Endothelial cell (in vitro differentiated cells): ENCODE results near the gene APPL2.

DNA sequence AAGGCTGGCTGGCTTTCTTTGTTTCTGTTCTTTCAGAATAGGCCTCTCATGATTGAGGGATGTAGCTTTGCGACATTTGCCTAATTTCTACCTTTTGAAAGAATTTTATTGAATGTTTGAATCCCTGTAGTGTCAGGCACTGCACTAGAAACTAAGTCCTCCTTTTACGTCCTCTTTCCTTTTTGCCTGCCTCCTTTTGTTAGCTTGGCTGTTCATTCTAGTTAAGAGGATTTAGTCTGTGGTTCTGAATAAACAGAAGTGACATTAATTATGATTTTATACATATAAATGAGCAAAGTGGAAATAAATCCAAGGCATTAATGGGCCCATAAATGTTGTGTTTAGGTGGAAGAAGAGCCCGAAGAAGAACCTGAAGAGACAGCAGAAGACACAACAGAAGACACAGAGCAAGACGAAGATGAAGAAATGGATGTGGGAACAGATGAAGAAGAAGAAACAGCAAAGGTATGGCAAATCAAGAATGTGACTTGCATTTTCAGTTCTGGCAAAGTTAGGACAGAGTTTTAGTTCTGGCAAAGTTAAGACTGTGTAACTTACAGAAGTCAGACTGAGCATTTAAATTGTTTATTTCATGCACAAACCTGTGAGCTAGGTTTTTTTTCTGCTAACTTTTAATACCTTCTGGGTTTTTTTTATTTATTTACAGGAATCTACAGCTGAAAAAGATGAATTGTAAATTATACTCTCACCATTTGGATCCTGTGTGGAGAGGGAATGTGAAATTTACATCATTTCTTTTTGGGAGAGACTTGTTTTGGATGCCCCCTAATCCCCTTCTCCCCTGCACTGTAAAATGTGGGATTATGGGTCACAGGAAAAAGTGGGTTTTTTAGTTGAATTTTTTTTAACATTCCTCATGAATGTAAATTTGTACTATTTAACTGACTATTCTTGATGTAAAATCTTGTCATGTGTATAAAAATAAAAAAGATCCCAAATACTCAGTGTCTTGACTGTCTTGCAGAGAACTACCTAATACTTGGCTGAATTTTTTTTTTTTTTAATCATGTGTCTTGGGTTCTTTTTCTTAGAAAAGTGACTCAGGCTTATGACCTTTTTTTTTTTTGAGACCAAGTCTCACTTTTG lies 9.7 kb downstream of the UQCC6 start:
- PRO-cap: no peak

- PRO-cap: no peak
Observed at GRCh38 chr12:104050499-104050822, 474 bp upstream of the GLT8D2 start.

DNA sequence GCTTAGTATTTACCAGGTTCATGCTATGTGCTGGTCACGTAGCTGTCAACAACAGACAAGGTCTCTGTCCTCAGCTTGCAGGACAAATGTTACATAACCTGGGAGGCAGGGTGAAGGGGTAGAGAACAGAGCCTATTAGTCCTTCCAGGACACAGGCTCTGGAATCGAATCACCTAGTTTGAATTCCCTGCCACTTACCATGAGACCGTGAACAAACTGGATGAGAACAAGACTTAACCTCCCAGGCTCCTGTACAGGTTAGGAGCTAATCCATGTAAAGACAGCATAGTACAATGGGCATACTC lies 6.3 kb downstream of the NFYB start:
- PRO-cap: no peak

- PRO-cap: no peak
Observed at GRCh38 chr12:104294202-104294526, 9.4 kb upstream of the EID3 start.

DNA sequence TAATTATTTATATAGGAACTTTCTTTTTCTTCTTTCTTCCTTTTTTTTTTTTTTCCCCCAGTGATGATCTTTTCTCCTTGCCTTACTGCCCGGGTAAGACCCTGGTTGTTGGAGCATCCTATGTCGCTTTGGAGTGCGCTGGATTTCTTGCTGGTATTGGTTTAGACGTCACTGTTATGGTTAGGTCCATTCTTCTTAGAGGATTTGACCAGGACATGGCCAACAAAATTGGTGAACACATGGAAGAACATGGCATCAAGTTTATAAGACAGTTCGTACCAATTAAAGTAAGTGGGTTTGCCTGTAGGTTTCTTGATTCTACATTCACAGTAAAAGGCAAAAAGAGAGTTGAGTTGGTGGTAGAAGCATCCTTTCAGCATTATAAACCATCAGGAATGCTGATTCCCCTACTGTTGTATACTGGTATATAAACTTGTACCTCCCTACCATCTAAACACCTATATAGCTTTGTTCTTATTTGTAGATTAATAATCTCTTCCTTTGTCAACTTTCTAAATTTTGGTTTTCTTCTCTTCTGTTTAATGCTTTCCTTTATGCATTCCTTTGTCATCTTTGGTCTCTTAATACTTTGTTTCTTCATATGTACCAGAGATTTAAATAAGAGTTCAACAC lies 17.6 kb downstream of the EID3 start:
- PRO-cap: no peak

- PRO-cap: no peak
Observed at GRCh38 chr12:104457925-104458211, 1.1 kb downstream of the CHST11 start.

DNA sequence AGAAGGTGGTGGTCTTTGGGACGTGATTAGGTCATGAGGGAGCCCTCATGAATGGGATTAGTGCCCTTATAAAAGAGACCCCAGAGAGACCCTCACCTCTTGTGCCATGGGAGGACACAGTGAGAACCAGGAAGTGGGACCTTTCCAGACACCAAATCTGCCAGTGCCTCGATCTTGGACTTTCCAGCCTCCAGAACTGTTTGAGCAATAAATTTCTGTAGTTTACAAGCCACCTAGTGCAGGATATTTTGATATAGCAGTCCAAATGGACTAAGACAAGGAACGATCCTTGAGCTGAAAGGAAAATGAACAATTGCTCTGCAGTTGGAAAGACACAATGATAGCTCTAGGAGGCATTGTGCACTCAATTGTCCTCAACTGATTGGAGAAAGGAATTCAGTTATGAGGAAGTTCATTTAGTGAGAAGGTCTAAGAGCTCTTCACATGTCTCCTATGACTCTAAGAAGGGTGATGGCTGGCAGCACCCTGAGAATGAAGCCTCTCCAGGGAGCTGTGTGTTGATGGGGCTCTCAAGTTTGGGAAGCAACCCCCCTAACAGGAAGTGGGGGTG lies 20.9 kb downstream of the CHST11 start:
- PRO-cap: no peak

DNA sequence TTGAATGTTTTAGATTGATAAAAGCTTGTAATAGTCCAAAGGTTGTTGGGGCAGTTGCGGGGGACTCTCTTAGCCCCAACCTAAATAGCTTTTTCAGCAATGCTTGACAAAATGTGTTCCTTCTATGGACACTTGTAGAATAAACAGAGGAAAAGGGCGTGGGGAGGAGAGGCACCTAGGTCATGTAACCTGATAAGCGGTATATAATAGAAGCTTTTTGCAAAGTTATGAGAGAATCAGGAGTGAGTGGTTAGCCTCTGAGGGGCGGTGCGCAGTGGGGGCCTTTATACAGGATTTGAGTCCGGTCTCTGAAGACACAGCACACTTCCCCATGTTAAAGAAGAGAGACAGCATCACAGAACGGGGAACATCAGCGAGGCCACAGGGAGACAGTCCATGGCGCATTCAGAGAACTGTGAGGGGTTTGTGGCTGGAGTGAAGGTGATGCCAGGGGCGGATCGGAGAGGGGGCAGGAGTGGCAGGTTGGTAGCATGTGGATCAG lies 150.6 kb downstream of the CHST11 start:
- PRO-cap: no peak

GRCh38 chr12:104664829-104665523 lies 208.2 kb downstream of the CHST11 start:
- PRO-cap: no peak

DNA sequence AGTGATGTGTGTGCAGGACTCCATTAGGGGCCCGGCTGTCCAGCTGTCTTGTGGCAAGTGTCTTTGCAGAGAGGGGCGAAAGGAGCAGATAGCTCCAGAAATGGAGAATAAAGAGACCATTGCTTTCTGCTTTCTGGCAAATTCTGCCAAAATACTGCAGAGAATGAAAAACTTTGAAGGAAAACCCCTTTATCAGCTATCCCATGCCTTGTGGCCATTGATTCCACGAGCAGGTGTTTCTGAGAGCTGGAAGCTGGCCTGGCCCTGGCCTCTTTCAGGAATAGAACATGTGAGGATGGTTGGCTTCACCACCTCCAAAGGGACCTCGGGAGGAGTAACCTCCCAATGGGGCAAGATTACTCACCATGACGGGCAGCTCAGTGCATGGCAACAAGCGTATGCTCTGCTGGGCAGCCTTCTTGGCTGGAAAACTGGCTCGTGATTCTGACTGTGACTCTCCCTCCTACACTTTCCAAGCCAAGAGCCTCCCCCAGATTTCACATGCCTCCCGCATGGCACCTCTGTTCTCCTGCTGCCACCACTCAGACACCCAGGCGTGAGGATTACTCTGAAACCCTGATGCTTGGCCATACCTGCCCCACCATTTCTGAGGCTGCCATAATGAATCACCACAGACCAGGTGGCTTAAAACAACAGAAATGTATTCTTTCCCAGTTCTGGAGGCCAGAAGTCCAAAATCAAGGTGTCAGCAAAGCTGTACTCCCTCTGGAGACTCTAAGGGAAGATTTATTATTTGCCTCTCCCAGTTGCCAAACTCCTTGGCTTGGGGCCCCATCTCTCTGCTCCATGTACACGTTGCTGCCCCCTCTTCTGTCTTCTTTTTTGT lies 215.8 kb downstream of the CHST11 start:
- PRO-cap: no peak

DNA sequence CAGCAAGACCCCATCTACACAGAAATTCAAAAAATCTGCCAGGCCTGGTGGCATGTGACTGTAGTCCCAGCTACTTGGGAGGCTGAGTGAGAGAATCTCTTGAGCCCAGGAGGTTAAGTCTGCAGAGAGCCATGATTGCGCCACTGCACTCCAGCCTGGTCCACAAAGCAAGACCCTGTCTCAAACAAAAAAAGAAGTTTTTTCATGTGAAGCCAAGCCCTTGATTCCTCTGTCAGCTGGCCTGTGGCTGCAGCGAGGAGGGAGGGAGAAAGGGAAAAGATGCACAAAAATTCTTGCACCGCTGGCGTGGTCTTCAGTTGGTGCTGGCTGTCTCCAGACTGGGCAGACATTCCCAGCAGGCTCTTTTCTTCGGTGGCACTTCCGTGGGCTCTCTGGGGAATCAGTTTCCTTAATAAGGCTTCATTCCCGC lies 248.1 kb downstream of the SLC41A2 start:
- PRO-cap: no peak

DNA sequence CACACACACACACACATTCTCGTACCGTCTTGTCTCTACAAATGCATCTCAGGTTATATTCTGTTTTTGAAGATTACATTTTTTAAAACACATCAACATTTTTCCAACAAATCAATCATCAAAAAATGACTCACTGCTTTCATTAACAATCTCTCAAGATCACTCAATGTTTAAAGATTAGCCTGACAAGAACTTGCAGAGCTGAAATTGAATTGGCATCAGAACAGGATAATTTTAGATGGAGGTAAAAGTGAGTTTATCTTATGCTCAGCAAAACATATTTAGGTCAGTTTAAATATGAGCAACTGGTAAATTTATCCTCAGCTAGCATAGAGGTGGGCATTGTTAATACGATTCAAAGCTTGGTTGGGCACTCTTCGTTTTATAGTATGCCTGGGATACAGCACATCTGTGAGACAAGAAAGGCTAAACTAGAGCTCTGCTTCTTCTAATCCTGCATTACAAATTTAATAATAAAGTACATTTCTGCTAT lies 153.7 kb downstream of the SLC41A2 start:
- PRO-cap: no peak

DNA sequence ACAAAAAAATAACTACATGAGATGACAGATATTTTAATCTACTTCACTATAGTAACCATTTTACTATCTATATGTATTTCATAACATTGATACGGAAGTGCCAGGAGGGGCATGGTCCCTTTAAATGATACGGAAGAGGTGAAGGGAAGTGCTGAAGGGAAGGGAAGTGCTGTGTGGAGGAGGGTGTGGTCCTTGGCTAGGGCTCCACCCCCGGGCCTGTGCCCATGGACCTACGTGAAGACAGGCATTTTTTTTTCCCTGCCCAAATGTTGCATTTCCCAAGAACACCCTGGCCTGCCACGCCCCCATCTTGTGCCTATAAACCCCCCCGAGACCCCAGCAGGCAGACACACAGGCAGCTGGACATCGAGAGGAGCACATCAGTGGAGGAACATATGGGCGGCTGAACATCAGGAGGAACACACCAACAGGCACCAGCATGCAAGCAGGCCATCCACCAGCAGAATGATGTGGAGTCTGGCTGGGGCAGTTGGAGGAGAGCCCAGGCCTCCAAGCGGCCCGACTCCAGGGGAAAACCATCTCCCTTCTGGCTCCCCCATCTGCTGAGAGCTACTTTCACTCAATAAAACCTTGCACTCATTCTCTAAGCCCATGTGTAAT lies 134.1 kb downstream of the SLC41A2 start:
- PRO-cap: no peak

DNA sequence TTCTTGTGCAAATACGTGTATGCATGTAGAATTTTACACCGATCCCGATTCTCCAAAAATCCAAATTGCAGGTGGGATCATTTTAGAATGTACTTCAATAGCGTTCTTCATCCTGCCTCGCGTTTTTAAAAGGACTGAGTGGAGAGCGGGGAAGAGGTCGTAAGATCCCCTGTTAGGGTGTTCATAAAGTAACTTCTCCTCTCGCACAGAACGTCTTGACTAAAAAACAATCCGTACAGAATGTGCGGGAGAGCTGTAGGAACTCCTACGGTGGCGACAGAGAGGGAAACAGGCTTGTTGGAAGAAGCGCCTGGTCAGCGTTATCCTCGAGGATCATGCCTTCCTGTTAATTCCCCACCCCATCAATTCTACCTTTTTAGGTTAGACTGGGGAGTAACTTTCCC lies 454 bp upstream of the WASHC4 start:
- PRO-cap: unidirectional peak, plus-strand start at position 122 of the sequence

DNA sequence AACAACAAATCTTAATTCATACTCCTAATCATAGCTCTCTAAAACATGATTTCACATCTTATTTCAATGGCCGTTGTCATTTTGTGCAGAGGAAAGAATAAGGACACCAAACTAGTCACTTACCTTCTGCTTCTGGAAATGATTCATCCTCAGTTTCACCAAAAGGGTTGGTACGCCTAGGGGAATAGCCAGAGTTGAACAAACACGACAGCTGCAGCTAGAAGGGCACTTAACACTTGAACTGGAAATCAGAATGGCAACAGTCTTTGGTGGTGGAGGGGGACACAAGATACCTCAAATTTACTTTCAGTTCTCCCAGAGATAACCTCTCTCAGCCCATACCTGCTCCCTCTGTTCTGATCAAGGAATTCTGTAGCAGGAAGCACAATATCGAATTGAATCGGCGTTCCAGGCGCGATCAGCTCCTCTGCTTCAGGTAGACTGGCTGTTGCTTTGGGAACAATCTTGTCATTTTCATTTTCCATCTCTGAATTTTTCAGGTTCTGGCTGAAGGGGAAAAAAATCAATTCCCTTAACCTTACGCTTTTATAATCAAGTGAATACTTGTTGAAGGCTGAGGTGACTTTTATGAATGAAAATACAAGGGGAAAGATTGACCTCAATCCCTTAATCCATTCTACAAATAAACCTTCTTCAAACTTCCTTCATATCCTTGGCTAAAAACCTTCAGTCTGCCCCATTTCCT lies 46.2 kb downstream of the APPL2 start:
- PRO-cap: no peak

DNA sequence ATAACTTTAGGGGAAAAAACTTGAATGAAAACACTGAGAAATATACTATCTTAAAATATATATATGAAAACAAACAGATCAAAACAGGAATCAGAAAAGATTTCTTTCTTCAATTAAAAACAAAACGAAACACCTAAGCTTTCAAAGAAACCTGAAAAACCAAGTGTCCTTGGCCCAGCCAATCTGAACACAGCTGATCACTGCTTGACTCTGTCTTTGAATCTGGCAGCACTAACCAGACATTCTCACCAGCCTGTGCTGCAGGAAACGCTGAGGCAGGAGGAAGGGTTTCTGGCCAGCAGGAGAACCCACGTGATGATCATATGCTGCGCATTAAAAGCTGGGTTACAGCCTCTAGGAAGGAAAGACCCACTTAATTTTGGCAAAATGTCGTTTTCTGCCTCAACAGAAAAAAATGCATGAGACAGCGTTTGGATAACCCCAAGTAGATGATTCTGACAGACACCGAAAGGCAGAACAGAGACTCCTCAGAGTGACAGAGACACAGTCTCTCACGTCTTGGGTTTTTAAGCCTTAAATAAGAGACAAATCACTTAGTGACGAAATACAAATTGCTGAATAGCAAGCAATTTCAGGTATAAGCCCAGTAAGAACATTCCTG lies 9.8 kb downstream of the APPL2 start:
- PRO-cap: unidirectional peak, minus-strand start at position 218 of the sequence

DNA sequence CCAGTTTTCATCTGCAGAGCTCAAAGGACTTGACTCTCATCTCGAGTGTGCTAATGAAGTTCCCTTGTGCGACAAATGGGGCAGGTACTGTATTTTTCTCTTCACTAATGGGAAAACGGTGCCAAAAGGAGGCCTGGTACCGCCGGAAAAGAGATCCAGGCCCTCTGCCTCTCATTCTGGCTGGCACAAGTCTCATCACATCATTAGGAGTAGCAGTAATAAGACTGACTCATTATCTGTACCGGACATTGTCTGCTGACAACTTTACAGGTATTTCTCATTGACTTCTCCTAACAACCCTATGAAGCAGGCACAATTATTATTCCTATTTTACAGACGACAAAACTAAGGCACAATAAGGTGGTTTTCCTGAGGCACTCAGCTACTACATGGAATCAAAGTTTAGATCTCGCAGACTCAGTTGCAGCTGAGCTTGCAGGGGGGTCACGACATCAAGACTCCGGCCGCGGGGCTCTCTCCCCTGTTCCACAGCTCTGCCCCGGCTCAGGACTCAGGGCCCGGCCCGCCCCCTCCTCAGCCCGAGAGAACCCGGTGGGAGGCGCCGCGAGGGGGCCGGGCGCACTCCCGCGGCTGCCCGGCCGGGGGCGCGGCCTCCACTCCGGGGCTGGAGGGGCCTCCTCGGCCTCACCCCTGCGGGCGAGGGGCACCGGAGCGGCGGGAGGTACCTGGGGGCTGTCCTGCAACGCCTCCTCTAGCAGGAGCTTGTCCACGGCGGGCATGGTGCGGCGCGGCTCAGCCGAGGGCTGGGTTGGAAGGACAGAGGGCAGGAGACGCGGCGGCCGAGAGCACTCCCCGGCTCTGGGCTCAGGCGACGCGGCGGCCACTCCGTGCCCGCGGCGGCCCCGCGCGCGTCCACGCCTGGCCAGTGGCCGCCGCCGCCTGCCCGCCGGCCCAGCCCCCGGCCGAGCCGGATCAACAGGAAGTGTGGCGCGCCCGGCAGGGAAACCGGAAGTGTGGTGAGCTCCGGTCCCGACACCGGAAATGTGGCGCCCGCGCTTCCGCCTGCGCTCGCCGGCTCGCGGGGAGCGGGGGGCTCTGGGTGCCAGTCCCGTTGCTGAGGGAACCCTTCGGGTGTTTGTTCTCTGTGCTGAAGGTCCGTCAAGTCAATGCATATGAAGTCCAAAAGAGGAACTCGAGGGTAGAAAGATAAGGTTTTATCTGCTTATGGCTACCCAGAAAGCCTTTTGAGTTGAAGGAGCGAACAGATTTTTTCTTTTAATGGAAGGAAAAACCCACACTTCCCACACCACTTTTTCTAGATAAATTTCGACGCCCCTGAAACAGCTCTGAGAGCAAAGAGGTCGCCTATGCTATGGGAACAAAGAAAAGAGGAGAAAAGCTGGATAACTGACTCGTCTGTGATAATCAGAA lies at the start of gene APPL2:
Gene APPL2, minus strand, starts transcription at position 902 of the 1,392 bp plus-strand sequence.
- PRO-cap: bidirectional peak, plus-strand start at position 420 of the sequence, minus-strand start at position 513 of the sequence; bidirectional peak, plus-strand start at position 1,066 of the sequence, minus-strand start at position 814 of the sequence

DNA sequence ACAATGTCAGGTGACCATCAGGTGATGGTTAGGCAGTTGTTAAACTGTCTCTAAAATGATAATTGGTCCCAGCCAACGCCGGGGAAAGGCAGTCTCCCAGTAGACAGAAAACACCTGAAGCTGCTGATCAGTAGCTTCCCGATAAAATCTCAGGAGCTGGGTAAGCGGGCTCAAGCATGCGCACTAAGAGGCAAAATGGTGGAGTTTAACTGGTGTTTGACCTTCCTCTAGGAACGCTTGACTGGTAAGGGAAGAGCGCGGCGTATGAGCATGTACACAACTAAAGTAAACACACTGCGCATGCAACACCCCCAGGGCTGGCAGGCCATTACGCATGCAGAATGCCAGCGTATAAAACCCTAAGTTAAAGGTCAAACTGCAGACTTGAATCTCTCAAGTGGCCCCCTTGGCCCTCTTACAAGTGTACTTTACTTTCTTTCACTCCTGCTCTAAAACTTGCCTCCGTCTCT lies 113.5 kb downstream of the C12orf75 start:
- PRO-cap: no peak

GRCh38 chr12:105561853-105563162 lies 231.8 kb downstream of the C12orf75 start:
- PRO-cap: no peak

DNA sequence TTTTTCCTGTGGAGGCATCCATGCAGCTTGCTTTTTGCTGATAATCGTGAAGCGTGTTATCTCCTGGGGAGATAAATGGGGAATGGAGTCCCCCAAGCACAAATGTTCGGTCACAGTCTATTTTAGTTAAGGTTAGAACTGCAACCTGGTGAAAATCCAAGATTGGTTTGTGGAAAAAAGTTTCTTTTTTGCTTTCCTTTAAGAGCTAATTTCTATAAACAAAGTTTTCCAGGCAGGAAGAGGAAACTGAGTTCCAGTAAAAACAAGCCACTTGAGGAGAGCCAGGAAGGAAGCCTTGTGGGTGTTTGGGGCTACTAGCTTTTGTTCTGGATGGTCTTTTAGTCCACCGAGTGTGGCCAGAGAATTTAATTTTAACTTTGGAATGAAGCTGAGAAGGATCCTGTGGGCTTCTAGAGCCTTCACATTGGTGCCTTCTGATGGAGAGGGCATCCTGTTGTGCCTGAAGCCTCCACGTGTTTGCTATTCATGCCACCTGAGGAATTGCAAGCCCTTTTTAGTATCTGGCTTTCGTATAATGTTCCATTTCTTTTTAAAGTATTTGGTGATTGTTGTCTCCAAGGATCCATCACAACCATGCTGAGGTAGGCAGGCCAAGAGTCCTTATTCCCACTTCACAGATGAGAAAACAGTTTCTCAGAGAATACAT lies 327.9 kb downstream of the C12orf75 start:
- PRO-cap: unidirectional peak, plus-strand start at position 368 of the sequence